Placental epithelial cell (primary cell): ENCODE measurements around the gene CAVIN2.

- CAGE, long polyA plus RNA, result no peak
Measured at GRCh38 chr2:191174496-191174939, 23.7 kb upstream of the STAT4 start.

- CAGE, long polyA plus RNA, result no peak
Measured at GRCh38 chr2:191176808-191177153, 26.0 kb upstream of the STAT4 start.

- CAGE, long polyA plus RNA, result no peak
Measured at GRCh38 chr2:191177154-191177616, 26.4 kb upstream of the STAT4 start.

DNA sequence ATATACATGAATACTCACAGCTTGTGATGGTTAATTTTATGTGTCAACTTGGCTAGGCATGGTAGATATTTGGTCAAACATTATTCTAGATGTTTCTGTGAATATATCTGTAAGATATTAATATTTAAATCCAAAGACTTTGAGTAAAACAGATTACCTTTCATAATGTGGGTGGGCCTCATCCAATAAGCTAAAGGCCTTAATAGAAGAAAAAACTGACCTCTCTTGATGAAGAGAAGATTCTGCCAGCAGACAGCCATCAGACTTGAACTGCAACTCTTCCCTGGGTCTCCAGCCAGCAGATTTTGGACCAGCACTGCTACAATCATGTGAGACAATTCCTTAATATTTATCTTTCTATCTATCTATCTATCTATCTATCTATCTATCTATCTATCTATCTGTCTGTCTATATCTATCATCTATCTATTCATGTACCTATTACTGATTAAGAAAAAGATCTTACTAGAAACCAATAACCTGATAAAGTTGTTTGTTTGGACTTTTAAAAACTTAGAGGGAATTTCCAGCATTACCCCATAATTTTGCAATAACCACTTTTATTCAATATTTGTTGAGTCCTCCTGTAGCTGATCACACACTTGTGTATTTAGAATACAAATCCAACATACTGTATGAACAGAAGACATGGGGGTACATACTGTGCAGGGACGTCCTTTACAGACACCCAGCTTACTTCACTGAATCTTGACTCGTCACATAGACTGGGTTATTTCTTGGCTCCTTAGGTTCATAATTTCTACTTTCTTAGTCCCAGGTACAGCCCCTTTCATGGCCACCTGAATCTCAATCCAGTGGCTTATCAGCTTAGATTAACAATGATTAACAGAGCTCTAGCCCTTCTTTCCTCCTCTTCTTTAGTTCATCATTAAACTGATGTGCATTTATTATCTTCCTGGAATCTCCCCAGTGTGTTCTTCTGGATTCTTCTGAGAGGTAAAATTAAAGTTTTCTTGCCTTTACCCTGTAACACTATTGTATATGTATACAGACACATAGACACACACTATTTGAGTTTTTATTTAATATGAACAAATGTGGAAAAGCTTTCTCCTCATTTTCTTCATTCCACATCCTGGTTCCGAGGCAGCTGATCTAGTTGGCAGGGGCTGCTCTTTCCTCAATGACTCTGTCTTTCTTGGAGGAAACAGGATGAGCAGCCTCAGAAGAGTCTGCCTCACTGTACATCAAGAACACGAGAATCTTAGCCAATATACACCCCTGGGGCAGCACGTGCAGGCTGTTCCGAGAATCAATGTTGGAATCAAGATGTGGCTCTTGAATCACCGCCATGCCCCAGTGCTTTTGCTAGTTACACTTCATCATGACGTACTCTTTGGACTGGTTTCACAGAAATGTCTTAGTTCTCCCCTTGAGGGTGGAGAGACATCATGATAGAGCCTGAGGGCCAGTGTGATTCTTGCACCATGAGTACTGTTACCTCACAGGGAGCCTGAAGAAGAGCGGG is 27.4 kb upstream of the STAT4 start:
- CAGE, long polyA plus RNA, result no peak

GRCh38 chr2:191193870-191194516 is 43.2 kb upstream of the STAT4 start:
- CAGE, long polyA plus RNA, result no peak

- CAGE, long polyA plus RNA, result no peak
Measured at GRCh38 chr2:191364041-191364784, 119.0 kb downstream of the MYO1B start.

- CAGE, long polyA plus RNA, result no peak
Measured at GRCh38 chr2:191441774-191442220, 196.6 kb downstream of the MYO1B start.

DNA sequence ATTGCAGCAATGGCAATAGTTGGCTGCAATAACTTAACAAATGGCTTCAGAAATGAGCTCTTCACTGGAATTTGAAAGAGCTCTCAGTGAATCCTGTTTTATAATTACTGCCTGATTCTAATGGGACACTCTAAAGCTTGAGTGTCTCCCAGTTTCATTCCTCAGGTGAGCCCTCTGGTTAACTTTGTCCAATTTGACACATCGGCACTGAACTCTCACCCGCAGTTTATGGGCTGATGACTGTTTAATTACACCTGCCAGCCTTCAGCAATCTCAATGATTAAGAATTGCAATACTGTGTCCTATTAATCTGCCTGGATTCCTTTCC is 110.8 kb upstream of the NABP1 start:
- CAGE, long polyA plus RNA, result no peak

DNA sequence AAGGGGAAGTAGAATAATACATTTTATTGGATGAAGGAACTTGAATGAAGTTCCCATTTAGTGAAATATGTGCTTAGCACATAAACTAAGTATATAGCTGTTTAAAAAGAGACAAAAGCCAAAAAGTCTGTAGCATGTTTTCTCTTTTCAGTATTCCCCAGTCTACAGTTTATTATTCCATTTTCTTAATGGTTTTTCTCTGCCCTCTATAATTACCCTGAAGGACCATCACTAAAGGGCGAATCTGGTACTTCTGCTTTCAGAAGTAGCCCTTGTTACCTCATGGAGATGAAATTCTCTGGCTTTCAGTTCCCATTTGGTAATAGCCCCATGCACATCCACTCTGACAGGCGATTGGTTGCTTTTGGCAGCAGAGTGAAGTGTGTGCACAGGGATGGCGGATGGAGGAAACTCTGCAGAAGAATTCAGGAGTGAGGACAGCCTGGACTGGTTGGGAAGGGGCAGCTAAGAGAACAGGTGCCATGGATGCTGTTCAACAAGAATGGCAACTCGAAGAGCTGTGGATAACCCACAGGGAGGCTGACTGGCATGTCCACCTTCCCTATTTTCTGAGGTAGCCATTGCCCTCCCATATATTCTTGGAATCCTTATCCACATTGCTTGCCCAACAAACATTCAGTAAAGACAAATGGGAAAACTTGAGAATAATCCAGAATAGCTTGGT is 66.3 kb upstream of the NABP1 start:
- CAGE, long polyA plus RNA, result no peak

GRCh38 chr2:191666699-191667260 is 11.2 kb upstream of the NABP1 start:
- CAGE, long polyA plus RNA, result no peak

- CAGE, long polyA plus RNA, result no peak
Measured at GRCh38 chr2:191685711-191686324, 7.9 kb downstream of the NABP1 start.

- CAGE, long polyA plus RNA, result no peak
Measured at GRCh38 chr2:191843317-191843605, 3.6 kb downstream of the CAVIN2 start.

GRCh38 chr2:191846852-191847603 is at the start of gene CAVIN2:
TSS of gene CAVIN2 (minus strand) at chr2:191847088.
- CAGE, long polyA plus RNA, result no peak

- CAGE, long polyA plus RNA, result no peak
Measured at GRCh38 chr2:191866866-191867602, 20.1 kb upstream of the CAVIN2 start.

GRCh38 chr2:191927670-191928607 is 81.1 kb upstream of the CAVIN2 start:
- CAGE, long polyA plus RNA, result no peak

GRCh38 chr2:191995307-191995749 is 148.4 kb upstream of the CAVIN2 start:
- CAGE, long polyA plus RNA, result no peak

DNA sequence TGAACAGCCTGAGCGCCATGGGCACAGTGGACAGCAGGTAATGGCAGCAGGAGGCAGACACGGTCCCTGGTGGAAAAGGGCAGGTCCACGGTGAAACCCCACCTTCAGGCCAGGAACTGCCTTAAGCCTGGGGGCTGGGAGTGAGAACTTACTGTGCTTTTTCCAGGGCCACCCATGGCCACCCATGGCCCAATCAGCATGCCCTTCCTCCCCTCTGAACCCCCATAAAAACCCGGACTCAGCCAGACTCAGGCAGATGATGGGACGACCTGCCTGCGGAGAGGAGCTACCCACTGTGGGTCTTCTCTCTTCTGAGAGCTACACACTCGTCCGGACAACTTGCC is 633.5 kb upstream of the TMEFF2 start:
- CAGE, long polyA plus RNA, result no peak

GRCh38 chr2:195656054-195656508 is 945 bp upstream of the SLC39A10 start:
- CAGE, long polyA plus RNA, result no peak

DNA sequence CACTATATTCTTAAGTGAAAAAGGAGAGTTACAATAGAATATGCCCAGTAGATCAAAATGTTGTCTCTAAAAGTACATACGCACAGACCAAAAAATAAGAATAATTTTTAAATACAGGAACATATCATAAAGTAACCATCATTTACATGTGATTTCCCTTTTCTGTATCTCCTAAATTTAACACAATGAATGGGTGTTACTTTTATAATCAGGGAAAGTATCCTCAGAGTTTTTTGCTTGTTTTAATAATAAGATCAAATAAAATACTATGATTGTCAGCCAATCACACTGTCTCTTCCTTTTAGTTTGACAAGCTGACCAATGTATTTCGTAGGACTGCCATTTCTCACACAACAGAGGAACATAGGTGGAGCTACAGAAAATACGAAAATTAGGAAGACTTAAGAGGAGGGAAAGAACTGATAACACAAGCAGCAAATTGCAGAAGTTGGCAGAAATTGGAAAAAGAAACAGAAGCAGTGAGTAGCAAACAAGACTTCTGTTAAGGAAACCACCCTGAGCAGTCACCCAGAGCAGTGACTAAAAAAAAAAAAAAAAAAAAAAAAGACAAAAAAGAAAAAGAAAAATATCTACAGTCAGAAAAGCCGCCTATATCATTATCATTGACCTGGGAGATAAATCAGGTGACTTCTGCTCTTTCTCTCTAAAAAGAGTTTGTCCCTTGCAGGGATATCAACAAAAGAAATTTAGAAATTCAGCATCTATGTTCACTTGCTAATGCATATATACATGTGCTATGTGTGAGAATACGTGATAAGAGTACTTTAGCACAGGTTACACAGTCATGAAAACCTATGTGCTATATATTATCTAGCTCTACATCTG is 21.5 kb downstream of the STK17B start:
- CAGE, long polyA plus RNA, result no peak

- CAGE, long polyA plus RNA, result no peak
Measured at GRCh38 chr2:196157670-196157863, 13.8 kb downstream of the STK17B start.